Cardiac fibroblast (primary cell): ENCODE measurements around a stretch of chr12.

- RRBS = no CpG with 5 or more reads among the region's 19 CpGs
These were observed 23.2 kb downstream of the ETV6 start for GRCh38 chr12:11672442-11673287.

DNA sequence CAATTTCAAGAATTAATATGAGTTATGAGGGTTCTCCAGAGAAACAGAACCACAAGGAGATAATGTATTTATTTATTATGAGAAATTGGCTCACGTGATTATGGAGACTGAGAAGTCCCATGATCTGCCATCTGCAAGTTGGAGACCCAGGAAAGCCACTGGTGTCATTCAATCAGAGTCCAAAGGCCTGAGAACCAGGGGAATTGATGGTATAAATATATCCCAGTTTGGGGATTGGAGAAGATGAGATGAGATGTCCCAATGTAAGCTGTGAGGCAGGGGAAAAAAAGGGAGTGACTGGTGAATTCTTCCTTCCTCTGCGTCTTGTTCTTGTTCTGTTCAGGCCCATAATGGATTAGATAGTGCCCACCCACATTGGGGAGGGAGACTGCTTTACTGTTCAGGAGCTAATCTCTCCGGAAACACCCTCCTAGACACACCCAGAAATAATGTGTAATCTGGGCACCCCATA is 29.1 kb downstream of the ETV6 start:
- RRBS = no CpG with 5 or more reads among the region's 3 CpGs

- RRBS = no CpG with 5 or more reads among the region's 11 CpGs
These were observed 62.1 kb downstream of the ETV6 start for GRCh38 chr12:11711434-11712201.

DNA sequence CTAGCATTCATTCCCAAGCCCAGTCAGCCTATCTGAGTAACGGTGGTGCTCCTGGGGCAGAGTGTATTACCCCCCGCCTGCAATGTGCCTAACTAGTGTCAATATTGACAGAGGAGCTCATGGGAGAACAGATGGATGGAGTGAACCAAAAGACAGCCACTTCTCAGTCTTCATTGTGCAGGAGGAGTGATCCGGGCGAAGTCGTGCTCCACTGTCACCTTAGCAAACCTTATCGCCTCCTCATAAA is 126.8 kb upstream of the BCL2L14 start:
- RRBS = no CpG with 5 or more reads among the region's 6 CpGs

DNA sequence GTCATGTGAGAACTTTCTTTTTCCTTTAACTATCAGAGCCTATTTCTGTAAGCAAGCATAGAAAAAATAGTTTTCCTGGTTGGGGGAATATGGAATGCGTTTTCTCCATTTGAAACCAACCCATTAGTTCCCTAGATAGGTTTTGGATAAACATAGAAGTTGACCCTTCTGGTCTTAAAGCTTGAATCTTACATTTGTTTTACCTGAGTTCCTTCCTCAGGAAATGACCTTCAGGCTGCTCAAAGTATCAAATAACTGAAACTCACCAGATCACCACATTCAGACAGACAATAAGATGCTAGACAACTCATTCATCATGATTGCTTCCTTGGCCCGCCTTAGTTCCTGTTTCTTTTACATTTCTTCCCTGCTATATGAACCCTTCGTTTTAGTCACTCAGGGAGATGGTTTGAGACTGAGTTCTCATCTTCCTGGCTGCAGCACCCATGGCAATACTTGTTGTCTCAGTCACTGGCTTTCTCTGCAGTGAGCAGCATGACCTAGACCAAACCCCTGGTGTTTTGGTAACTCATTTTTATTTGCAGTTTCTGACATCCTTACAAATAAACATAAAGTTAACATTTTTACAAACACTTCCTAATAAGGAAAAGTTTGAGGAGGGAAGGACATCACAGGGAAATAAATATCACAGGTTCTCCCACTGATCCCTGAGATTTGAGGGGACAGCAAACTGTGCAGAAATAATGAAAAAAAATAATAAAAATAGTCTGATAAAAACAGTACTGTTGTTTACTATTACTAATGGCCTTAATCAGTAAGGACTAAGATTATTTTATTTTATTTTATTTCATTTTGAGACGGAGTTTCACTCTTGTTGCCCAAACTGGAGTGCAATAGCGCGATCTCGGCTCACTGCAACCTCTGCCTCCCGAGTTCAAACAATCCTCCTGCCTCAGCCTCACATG is 52.0 kb downstream of the LRP6 start:
- RRBS = no CpG with 5 or more reads among the region's 8 CpGs

DNA sequence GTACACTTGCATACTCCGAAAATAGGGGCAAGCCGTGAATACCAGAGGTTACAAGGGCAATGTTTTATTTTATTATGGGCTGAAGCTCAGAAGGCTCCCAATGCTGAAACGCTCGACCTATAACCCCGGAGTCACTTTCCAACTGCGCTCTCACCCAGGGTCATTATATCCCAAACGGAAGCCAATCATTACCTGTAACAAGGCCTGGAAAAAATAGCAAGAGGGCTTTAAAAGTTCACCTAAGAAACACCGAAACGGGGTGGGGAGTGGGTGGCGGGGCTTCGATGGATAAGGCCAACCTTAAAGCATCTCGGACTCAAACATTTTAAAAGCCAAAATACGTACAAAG is 877 bp downstream of the LRP6 start:
- RRBS = no CpG with 5 or more reads among the region's 13 CpGs

GRCh38 chr12:12308395-12308849 is 41.6 kb upstream of the LRP6 start:
- RRBS = no CpG with 5 or more reads among the region's 3 CpGs

DNA sequence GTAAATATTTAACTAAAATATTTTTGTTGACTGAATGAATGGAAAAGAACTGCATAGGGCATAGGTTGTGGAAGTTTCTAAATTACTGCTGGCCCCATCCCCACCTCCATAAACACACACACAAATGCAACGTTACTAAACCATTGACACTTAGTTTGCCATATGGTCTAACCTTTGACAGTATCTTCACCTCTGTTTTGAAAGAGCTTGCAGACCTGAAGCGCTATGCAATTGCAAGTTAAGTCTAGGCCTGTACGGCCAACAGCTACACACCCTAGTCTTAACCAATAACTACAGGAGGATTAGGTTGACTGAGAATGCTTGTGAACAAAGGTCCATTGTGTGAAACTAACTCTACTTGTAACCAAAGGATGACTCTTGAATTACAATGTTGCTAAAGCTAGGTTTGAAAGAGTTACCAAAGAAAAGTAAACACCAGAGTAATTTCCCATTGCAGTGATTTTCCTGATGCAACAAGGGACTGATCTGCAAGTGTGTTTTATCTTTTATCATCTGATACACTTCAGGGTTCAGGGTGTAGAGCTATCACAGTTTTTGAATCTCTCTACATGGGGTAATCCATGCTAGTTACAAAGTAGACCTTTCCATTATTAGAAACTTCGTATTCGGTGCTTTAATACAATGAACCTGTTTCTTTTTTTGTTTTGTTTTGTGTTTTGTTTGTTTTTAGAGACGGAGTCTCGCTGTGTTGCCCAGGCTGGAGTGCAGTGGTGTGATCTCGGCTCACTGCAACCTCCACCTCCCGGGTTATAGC is 1.1 kb upstream of the MANSC1 start:
- RRBS = no CpG with 5 or more reads among the region's 9 CpGs

DNA sequence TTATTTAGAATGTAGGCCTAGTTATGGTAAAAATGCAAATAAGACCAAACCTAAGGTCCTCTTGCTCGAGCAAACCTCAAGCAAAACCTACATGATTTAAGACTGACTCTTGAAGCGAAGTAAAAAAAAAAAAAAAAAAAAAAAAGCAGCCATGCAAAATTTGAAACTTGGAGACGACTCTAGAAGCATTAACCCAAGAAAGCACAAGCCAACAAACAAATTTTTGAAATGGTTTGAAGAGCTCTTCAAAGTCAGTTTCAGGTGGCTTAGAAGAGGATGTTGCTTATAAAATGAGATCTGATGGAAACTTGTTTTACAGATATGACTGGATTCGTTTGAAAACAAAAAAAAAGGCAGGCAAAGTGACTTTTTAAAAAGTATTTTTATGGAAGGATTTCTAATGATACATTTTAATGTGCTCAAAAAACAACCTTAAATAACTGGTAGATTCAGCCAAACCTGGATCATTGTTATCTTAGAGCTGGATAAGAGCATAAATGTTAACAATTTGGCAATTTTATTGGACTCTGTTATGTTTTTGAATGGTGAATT is 1.1 kb upstream of the GPR19 start:
- RRBS = no CpG with 5 or more reads among the region's 4 CpGs

GRCh38 chr12:12776177-12776757 is 9.2 kb upstream of the APOLD1 start:
- RRBS = no CpG with 5 or more reads among the region's 5 CpGs

- RRBS = no CpG with 5 or more reads among the region's 2 CpGs
These were observed 8.6 kb upstream of the DDX47 start for GRCh38 chr12:12804649-12804877.

DNA sequence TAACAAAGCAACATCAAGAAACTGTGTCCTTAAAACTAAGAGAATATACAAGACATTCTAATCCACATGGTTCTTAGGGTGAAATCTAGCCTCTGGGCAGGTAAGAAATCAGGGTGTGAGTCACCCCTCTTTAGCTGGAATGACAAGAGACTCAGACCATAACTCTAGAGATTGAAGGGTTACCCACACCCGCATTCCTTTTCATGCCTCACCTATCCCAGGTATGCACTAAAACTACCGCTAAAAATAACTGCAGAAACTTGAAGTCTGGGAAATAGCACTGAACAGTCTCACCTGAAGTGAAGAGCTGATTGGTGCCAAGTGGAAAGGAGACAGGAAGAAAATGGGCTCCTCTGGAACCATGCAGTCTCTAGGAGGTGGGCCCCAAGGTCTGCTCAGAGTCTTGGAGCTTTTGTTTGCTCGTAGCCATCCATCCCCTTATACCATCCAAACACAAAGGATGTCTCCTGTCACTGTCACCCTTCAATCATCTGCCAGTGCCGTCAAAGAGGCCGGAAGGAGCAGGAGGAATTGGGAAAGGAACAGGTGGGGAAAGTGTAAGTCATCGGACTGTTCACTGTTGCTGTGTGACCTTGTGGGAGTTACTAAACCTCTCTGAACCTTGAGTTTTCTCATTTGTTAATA is 22.3 kb downstream of the DDX47 start:
- RRBS = no CpG with 5 or more reads among the region's 6 CpGs

- RRBS = no CpG with 5 or more reads among the region's 16 CpGs
These were observed 12.4 kb downstream of the GPRC5A start for GRCh38 chr12:12903385-12904452.

DNA sequence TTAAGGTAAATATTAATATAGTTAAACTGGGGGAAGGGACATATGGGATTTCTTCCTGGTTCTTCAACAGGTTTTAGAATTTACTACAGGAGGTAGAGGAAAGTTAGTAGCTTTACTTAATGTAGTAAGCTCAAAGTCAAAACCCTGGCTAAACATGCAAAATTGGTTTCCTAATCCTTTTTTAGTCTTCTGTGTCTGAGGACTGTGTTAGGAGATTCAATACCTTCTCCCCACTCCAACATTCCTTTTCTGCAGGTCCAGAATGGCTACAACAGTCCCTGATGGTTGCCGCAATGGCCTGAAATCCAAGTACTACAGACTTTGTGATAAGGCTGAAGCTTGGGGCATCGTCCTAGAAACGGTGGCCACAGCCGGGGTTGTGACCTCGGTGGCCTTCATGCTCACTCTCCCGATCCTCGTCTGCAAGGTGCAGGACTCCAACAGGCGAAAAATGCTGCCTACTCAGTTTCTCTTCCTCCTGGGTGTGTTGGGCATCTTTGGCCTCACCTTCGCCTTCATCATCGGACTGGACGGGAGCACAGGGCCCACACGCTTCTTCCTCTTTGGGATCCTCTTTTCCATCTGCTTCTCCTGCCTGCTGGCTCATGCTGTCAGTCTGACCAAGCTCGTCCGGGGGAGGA is 16.7 kb downstream of the GPRC5A start:
- RRBS = no CpG with 5 or more reads among the region's 14 CpGs

DNA sequence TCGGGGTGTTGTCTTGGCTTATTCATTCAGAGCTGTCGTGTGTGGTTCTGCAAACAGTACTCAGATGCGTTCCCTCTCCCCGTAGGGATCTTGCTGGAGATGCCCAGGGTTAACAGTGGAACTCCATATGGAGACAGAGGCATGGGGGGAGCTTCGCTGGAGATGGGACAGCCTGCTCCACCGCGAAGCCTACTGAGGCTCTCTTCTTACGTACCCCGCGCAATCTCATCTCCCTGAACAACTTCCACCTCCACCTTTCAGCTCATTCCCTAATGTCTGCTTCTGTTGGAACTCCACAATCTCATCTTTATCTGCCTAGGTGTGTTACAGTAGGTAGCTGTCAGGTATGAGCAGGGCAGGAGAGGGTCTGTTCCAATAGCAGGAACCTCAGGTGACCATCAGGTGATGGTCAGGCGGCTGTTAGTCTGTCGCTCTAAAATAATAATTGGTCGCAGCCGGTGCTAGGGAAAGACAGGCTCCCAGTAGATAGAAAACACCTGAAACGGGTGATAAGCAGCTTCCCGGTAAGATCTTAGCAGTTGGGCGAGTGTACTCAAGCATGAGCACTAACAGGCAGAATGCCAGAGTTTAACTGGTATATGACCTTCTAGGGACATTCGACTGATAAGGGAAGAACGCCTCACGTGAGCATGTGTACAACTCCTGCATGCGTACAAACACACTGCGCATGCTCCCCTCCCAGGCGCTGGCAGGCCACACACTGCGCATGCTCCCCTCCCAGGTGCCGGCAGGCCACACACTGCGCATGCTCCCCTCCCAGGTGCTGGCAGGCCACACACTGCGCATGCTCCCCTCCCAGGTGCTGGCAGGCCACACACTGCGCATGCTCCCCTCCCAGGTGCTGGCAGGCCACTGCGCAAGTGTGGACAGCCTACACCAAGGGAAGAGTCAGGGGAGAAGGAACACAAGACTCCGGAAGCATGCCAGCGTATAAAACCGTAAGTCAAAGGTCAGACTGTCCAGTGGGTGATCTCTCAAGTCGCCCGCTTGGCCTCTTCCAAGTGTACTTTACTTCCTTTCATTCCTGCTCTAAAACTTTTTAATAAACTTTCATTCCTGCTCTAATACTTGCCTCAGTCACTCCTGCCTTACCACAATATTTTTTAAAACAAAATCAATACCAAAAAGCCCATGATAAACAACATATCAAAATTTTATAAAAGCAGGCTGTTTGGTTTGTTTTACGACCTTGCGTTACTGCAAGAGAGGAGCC is 24.7 kb downstream of the GPRC5D start:
- RRBS = no CpG with 5 or more reads among the region's 36 CpGs

DNA sequence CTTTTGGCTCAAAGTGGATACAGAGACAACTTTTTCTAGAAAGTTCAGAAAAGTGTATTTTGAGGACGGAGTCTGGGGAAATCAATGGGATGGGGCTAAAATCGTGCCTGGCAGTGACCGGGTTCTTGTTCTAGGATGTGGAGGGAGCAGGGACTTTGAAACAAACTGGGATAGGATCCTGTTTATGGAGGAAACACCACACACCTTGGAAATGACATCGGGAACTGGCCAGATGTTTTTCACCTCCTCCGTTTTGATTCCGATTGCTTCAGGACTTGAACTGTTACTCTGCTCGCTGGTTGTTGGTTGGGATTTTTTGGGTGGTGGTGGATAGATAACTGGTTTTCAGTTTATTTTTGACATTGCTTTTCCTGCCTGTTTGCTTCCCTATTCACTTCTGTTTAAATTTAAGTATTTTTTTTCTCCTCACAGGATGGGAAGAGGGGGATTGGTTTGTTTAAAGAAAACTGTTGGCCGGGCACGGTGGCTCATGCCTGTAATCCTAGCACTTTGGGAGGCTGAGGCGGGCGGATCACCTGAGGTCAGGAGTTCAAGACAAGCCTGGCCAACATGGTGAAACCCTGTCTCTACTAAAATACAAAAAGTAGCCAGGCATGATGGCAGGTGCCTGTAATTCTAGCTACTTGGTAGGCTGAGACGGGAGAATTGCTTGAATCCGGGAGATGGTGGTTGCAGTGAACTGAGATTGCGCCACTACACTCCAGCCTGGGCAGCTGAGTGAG is 667 bp downstream of the EMP1 start:
- RRBS = no CpG with 5 or more reads among the region's 14 CpGs

- RRBS = no CpG with 5 or more reads among the region's 7 CpGs
These were observed 21.8 kb downstream of the EMP1 start for GRCh38 chr12:13218014-13219080.

GRCh38 chr12:13362078-13362416 is 165.5 kb downstream of the EMP1 start:
- RRBS = no CpG with 5 or more reads among the region's 4 CpGs

DNA sequence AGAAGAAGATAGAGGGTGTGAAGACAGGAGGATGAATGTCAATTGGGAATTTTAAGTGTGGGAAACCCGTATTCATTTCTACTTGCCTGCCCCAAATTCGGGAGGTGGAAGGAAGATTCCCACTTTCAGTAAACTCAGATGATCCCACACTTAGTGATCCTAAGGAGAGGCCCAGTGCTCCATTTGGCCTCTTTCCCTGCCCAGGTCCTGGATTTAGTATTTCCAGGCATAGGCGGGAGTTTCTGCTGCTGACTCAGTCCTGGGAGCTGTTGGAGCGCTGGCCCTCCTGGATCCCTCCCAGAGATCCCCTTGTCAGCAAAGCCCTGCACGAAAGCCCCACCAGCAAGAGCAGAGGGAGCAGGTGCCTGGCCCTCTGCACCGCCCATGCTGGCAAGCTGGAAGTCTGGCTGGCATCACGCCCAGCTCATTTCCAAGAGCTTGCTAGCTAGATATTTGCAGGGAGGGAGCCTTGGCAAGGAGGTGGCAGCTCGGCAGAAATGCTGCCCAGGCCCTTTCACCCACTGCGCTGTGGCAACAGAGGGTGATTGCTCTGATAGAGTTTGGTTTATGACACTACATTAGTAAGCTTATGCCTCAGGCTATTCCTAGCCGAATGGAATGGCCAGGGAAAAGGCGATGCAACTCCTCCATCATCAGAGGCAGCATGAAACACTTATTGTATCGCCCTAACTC is 193.8 kb downstream of the EMP1 start:
- RRBS = no CpG with 5 or more reads among the region's 12 CpGs